Cardiac septum (tissue), 1 donor: ENCODE results near the gene TRIB2.

DNA sequence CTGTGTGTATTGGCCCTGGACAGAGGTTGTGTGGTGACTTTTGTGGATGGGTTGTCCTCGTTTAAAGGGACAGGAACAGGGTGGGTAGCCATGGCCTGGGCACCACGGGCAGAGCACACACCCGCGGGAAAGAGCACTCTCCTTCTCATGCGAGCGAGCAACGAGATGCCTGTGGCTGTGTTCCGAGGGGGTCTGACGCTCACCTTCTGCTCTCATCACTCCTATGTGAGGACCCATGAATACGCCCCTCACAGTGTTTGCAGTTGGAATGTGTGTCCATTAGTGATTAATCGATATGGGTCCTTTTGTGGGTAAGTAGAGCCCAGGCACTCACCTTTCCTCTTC is 16.5 kb upstream of the NTSR2 start:
- PRO-cap: no peak

DNA sequence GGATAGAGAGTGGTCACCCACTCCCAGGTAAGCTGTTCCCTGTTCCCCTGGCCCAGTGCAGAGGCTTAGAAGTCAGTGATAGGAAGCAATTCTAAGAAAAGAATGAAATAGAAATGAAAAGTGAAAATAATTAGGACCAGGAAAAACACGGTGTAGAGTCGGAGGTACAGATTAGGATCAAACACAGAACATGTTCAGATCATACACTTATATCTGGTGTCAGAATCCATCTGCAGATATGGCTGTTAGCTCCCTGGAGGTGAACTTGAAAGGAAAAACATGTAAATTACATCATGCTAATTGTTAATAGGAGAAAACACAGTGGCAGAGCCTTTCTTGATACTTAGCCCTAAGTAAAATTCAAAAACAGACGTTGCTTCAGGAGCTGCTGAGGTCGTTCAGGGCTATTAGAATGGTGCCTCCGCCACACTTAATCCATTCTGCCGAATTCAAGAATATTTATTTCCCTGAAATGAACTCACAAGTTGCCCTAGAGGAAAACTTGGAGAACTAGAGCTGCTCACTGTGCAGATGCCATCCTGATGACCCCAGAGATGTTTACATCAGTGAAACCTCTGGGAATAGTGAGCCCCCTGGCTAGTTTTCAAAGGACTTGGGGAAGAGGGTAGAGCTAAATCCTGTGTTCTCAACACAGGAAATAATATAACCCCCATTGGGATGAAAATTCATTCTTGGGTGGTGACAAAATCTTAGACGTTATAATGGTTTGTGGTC is 27.5 kb downstream of the LPIN1 start:
- PRO-cap: no peak

GRCh38 chr2:11775387-11775848 is 29.0 kb downstream of the LPIN1 start:
- PRO-cap: no peak

GRCh38 chr2:11822614-11823391 is 76.4 kb downstream of the LPIN1 start:
- PRO-cap: no peak

DNA sequence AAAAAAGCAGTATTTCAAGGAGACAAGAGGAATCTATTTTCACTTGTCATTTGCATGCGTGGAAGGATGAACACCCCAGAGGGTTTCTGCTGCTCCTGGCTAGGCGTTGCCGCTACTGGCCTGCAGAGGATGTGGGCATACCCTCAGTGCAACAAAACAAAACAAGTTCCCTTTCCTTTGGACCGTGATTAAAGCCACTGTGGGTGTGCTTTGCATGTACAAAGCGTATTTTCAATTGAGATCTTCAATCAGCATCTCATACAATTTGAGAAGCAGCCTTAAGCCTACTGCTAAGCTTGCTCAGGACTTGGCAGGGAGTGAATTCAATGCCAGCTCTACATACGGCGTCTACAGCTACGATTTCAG is 298.4 kb downstream of the LPIN1 start:
- PRO-cap: no peak

- PRO-cap: no peak
Observed at GRCh38 chr2:12325957-12326174, 390.9 kb upstream of the TRIB2 start.

DNA sequence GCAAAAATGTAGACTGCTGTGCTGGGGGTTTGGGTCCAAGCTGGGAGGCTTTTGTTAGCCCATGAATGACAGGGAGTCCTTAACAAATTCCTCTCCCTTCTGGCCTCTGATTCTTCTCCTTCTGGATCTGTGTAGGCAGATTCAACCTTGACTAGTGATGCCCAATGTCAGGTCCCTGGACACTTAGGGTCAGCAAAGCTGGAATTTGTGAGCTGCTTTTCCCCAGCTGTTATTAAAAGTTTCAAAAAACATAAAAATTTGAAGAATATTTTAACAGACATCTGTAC is 335.1 kb upstream of the TRIB2 start:
- PRO-cap: no peak

GRCh38 chr2:12424873-12425319 is 291.8 kb upstream of the TRIB2 start:
- PRO-cap: no peak

DNA sequence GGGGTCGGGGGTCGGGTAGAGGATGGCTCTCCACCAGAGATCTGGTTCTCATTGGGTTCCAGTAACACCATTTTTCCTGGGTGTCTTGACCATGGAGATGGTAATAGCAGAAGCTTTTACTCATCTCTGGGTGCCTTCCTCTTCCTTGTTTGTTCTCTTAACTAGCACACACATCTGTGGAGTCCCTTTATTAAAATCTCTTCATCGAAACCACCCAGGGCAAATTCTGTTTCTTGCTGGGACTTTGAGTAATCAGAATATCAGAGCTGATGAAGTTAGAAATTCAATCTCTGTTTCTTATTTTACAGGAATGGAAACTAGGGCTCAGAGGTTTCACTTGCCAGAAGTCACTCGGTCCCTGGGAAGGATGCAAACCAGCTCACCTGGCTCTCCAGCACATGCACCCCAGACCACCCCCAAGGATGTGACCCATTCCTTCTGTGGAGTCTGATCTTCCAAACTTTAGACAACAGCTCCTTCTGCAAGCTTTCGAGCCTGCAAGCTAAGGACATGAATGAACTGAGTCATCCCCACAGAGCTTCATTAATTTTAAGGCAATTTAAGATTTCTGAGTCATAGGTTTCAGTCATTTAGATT is 14.8 kb upstream of the TRIB2 start:
- PRO-cap: no peak

DNA sequence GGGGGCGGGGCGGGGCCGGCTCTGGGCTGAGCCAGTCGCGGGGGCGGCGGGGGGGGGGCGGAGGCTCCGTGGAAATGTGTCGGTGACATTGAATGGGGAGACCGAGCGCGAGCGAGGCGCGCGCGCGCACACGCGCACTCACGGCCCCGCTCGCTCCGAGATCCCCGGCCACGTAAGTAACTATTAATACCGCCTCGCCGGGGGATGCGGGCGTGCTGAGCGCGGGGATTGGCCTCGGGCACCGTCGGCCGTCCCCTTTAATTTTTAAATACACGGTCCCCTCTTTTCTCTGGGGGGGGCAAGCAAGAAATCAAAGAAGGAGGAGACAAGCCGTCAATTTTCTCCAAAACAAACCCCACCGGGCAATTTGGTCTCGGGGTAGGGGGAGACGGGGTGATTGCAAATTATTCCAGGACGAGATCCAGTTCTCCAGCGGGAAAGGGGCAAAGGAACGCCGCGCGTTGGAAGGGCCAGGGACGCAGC is at the start of gene TRIB2:
TRIB2 (plus strand) TSS at position 98 of the 483 bp plus-strand sequence.
- PRO-cap: bidirectional peak, plus-strand start at position 213 of the sequence, minus-strand start outside the sequence

DNA sequence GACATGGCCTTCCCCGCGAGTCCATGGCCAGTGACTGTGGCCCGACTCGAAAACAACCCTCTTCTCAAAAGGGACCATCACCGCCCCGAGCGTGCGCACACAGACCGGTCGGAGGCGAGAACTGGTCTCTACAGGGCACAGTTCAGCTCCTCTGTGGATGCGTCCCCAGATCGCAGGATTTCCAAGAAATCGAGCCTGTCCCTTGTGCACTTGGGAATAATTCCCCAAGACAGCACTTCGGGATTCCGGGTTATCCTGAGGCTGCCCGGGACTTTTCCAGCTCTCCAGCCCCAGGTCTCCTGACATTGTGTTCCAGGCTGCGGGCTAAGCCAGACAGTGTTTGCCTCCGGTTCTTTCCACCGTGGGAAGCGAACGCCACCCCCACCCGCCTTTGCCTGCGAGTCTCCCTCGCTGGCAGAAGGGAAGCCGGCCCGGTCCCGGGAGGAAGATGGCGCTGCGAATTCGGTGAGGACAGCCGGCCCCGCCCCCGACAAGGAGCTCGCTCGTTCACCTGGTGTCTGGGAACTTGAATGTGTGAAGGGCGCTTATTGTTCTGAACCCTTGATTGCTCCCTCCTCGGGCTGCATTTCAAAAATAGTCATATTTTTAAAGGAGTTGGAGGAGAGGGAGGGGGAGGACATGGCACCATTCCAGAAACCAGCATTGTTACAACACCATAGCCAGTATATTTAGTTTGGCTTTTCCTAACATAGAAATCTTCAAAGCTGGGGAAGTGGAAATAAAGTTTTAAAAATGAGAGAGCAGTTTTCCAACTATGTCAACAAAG is 2.9 kb downstream of the LRATD1 start:
- PRO-cap: unidirectional peak, minus-strand start at position 38 of the sequence; unidirectional peak, minus-strand start at position 393 of the sequence

DNA sequence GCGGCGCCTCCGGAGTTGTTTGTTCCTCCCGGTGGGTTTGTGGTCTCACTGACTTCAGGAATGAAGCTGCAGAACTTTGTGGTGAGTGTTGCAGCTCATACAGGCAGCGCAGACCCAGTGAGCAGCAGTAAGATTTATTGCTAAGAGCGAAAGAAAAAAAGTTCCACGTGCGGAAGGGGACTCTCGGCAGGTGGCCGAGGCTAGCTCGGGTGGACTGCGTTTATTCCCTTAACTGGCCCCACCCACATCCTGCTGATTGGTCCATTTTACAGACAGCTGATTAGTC is 240.3 kb downstream of the LRATD1 start:
- PRO-cap: no peak

- PRO-cap: no peak
Observed at GRCh38 chr2:15169365-15170260, 391.5 kb downstream of the NBAS start.

GRCh38 chr2:15555543-15556199 is 5.5 kb downstream of the NBAS start:
- PRO-cap: no peak

DNA sequence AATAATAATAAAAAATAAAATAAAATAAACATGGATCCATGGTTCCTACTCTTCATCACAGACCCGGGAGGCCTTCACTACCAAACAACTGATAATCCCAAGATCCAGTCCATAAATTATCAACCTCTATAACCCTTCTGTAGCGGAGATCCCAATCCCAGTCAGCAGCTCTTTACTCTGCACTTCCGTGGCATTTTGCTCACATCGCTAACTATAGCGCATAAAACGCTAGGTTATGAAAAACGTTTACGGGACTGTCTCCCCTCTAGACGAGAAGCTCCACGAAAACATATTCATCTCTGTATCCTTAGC is 928 bp downstream of the NBAS start:
- PRO-cap: no peak

- PRO-cap: no peak
Observed at GRCh38 chr2:15943030-15943939, 2.9 kb downstream of the MYCN start.

- PRO-cap: no peak
Observed at GRCh38 chr2:16013014-16013619, 72.8 kb downstream of the MYCN start.

DNA sequence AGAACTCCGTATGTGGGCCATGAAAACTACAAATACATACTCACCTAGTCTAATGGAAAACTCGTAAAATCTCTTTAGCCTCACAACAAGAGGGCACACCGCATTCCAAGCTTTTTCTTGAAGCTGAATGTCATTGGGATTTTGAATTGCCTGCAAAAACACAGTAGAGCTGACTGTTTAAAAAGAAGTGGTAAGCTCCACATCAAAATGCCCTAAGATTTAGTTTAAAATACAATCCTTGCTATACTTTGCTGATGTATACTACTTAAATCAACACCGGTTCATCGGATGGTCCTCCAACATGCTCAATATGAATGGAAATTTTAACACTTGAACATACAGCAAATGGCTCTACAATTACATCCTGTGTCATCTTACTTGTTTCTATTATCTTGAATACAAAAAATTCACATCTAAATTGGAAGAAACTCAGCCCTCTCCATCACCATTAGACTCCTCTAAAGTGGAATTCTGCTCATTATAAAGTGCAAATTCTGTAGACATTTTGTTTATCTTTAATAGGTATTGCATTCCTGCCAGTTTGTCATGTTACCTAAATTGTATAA is 101.6 kb downstream of the CYRIA start:
- PRO-cap: no peak

- PRO-cap: no peak
Observed at GRCh38 chr2:16618422-16618793, 47.2 kb downstream of the CYRIA start.

- PRO-cap: no peak
Observed at GRCh38 chr2:16642292-16643063, 23.2 kb downstream of the CYRIA start.